UCH-1 (cell line): ENCODE results near the genes CREB5, CPVL and SCRN1.

DNA sequence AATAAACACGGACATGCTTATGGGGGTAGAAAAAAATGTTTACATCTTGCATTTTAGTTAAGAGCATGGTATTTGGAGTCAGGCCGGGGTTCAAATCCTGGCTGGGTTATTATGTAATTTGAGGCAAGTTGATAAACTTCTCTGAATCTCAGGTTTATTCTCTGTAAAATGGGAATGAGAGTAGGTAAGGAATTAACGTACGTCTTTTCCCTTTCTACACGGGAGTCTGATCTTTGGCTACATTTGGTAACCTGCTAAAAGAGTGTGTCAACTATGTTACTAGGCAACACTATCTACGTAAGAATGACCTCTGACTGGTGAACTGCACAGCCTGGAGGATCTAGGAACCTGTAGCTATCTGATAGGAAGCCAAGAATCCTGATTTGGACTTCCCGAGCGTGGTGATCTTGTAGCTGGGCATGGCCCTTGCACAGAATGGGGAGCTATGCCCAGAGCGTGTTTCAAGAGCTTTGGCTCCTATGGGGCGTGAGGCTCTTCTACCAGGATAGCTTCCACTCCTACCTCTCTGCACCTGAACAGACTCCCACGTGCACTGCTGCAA lies 157.4 kb downstream of the TAX1BP1 start:
- RRBS, result no CpG with 5 or more reads among the region's 11 CpGs

GRCh38 chr7:28044187-28044851 lies 136.3 kb downstream of the JAZF1 start:
- RRBS, result no CpG with 5 or more reads among the region's 2 CpGs

DNA sequence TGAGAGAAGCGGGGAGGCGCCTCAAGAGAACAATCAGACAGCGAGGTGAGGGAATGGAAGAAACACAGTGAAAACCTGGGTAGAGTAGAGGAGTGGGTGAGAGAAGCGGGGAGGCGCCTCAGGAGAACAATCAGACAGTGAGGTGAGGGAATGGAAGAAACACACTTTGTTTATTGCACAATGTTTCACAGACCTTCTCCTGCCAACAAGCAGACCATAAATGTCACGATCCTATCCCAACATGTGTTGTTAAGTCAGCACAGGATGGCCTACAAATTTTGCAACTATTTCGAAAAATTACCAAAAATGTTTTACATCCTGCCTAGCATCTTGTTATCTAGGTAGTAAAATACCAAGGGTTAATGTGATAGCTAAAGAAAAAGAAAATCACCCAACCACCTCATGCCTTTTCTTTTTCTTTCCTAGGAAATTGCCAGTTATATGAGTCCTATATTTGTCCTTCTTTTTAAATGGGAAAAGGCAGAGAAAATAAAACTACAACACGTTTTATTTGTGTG lies 115.2 kb downstream of the JAZF1 start:
- RRBS, result no CpG with 5 or more reads among the region's 8 CpGs

DNA sequence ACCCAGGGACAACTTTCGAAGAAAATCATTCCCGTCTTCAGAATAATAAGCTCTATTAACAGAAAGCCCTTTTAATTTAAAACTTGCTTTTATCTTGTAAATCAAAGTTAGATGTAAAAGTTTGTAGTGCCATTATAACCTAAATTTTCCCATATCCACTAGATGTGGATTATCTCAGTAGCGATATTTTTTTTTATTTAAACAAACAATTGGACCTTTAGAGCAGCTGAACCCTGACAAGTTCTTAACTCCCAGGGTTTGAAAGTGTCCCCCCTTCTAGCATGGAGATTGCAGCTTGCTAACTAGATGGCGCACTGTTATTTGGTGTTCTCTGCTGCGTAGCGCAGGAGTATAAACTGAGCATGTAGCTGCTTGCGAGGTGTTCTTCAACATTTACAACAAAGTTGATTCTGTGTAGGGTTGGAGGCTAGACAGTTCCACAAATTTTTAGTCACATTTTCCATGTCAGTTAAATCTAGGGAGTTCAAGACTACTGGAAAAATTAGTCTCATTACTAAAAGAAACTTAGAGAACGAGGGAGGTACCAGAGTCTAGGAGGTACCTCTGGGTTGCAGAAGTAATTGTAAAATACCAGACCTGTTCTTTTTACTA lies at the start of gene CREB5:
Gene CREB5, plus strand, starts transcription at position 382 of the 612 bp plus-strand sequence.
- RRBS, result no CpG with 5 or more reads among the region's 8 CpGs

DNA sequence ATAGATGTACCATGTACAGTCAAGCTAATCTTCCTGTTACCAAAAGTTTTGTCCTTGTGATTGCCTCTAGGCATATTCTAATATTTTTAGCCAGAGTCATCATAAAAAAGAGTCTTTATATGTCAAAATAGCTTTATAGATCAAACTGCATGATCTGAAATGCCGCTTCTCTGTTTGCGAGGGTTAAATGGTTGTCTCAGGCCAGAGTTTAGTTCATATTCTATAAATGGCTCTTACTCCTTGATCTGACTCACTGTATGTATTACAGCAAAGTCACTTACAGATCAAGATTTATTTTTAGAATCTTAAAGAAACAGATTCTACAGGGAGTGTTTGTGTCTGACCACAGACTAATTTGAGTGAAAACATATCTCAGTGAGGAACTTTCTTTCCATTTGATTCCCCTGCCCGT lies 211.0 kb downstream of the CREB5 start:
- RRBS, result no CpG with 5 or more reads among the region's 3 CpGs

DNA sequence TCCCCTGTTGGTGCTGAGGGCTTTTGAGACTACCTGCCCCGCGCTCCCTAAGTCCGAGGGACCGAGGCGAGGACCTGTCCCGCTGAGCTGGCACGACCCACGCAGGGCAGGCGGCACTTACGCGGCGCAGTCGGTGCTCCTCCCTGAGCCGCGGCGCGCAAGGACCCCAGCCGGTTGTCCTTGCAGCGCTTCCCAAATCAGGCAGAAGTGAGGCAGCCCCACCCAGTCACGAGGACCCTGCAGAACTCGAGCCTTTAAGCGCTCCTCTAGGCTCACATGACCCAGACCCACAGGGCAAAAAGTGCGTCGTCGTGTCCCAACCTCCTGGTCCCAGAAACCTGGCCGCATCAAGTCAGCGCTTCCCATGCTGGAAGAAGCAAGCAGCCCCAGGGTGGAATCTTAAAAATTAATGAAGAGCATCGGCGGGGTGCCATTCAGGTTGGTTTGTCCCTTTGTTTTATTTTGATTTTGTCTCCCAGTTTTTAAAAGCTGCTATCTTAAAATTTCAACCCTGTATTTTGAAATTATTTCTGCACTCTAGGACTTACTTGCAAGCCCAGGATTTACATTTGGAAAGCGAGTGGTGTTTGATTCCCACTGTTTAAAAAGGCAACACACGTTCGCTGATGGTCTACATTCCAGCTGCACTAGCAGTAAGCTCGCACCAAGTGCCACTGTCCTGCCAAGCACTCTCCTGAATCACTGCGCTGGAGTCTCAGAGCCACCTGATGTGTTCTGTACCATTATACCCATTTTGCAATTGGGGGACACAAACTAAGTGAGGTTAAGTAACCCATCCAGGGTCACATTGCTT lies at the start of gene CPVL:
Gene CPVL, minus strand, starts transcription at position 230 of the 814 bp plus-strand sequence.
- RRBS, result no CpG with 5 or more reads among the region's 34 CpGs

DNA sequence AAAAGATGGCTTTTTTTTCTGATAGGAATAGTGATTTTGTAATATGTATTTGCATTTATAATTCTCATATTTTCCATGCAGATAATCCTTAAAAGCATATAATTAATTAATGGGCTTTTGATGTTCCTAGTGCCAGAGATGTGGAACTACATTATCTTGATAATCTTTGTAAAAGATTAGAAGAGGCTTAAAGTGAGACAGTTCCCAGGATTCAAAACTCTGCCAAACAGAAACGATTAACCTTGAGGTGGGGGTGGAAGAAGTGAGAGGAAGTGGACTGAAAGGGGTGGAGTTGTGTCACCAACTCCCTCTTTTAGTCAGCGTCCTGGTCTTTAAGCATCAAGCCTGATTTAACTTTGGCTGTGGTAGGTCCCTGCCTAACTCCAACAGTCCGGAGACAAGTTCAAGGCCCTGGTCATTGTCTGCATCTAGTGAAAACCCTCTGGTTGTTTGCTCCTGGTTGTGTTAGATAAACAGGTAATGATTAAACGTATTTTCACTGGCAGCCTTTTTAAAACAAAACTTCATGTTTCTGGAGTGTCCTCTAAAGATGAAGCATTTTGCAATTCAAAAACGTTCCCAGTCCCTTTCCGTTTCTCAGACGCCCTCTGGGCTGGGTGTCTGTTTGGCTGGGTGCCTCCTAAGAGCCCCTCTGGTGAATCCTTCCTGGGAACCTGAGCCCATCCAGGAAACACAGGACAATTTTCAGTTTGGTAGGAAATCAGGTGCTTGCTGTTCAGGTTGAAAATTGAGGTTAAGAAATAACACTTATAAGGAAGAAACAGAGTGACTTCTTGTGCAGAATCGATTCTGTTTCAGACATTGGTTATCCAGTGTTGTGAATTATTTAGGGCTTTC lies 76.5 kb downstream of the CHN2 start:
- RRBS, result no CpG with 5 or more reads among the region's 8 CpGs

- RRBS, result no CpG with 5 or more reads among the region's 8 CpGs
These were observed 79.5 kb downstream of the CHN2 start for GRCh38 chr7:29274018-29274592.

GRCh38 chr7:29480840-29481430 lies 82.7 kb upstream of the PRR15 start:
- RRBS, result no CpG with 5 or more reads among the region's 6 CpGs

DNA sequence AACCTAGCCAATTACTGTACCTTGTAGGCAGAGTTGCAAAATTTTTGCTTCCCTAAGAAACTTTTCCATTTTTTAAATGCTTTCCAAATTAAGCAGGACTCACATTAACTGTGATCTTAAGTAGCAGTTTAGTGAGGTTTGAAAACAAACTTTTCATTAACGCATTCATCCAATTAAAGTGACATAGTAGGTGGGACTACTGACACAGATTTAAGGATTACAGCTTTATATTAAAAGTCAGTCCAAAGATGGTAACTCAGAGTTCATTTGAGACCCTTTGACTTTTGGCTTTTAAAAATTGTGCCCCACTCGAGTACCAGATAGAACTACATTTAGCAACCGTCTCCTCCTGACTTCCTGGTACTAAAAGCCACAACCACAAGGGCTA lies 120.4 kb downstream of the PRR15 start:
- RRBS, result no CpG with 5 or more reads among the region's 3 CpGs

DNA sequence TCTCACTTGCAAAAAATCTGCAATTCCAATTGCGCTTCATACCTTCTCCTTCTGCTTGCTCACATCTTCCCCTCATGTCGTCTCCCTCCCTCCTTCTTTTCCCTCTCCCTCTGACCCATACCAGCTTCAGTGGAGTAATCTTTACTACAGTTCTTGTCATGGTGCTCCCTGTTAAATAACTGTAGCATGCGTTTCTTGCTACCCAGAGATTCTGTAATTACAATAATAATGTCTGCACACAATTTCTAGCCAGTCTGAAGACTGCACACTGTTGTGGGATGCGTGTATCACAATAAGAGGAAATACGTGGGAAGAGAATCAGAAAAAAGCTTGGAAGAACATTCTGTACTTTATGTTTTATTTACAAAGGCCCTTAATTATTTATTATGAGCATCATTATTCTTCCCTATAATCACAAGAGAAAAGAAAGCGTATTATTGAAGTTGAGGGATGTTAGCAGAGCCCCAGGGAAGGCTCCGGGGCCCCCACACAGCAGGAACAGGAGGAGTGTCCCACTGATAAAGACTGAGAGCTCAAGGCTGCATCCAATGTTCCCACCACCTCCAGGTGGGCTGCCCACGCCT lies 36.2 kb upstream of the WIPF3 start:
- RRBS, result no CpG with 5 or more reads among the region's 8 CpGs

DNA sequence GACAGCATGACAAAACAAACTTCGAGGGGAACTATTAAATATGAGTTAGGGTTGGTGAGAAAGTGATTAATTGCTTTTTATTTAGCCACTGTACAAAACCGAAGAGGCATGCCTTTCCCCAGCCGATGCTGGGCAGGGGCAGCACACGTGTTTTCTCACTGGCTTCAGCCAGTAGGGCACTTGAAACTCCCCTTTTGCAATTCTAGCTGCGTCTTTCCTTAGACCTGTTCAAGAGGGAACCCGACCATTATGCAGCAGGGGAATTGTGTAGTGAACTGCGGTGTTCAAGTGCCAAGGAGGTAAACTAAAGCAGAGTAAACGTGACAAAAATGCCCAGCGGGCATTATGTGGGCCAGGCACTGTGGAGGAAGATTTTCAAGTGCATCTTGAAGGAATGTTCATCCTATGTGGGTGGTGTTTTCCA lies 3.2 kb downstream of the WIPF3 start:
- RRBS, result no CpG with 5 or more reads among the region's 9 CpGs

GRCh38 chr7:29989583-29990347 lies at the start of gene SCRN1:
Gene SCRN1 (minus strand): TSS chr7:29989801.
- RRBS, result 21% methylated on average over 32 of the region's 69 CpGs

- RRBS, result no CpG with 5 or more reads among the region's 6 CpGs
These were observed 51.3 kb downstream of the PLEKHA8 start for GRCh38 chr7:30079186-30080204.

DNA sequence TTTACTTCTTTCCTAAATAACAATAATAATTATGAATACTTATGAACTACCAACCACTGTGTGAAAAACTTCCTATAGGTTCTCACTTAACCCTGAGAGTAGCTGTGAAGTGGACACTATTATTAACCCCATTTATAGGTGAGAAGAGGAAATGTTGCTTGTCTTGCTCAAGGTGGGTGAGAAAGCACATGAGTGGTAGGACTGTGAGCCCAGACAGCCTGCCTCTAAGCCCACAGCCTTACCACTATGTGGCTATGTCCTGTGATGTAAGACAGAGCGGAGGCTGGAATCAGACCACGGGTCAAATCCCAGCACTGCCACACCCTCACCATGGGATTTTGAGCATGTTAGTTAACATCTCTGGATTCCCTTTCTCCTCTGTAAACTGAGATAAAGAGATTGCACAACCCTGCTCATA lies 41.6 kb upstream of the MTURN start:
- RRBS, result no CpG with 5 or more reads among the region's 2 CpGs

DNA sequence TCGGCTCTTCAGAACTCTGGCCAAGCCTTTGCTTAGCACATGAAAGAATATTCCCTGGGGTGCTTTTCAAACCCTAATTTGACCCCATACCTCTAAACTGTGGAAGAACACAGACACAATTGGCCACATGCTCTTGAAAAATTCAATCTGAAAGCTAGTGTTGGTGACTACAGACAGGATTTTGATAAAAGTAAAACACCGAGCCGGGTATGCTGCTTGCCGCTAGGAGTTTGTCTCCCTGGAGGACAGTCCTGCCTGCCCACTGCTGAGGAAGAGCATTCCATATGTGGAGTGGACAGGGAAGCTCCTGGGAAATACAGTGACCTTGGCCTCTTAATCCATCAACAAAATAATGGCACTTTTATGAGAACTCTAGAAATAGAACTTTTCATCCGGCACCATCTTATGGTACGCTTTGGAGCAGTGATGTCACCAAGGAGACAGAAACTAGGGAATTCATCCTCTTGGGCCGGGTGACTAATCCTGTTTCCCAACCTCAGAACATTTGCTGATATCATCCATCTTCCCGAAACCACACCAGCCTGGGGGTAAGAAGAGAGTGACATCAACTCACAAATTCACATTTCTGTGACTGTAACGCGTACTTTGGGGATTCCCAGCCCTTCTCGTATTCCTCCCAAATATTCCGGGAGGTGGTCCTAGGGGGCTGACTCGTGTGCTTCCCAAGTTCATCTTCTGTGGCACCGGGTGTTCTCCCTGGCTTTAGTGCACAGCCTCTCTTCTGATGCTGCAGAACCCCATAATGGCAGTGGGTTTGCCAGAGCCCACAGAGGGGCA lies 34.3 kb downstream of the MTURN start:
- RRBS, result 92% methylated on average over 6 of the region's 14 CpGs

- RRBS, result no CpG with 5 or more reads among the region's 4 CpGs
These were observed 21.2 kb upstream of the ZNRF2 start for GRCh38 chr7:30263055-30263710.

DNA sequence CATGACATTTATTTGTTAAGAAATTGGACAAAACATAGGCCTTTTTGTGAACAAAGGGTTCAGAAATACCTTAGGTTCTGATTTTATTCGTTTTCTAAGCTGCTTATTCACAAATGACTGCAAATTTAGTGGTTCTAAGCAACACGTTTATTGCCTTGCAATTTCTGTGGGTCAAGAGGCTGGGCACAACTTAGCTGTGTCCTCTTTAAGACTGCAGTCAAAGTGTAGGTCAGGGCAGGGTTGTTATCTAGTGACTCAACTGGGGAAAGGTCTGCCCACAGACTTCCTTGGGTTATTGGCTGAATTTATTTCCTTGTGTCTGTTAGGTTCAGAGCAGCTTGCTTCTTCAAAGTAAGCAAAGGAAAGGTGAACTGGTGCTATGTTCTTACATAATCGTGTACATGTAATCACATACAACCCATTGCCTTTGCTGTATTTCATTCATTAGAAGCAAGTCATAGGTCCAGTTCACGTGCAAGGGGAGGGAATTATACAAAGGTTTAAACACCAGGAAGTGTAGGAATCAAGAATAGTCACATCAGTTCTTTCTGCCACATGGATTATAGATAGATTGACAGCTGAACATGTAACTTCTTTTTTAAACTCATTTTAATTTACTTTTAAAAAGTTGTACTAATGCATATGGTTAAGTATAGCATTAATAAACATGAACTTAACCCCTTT lies 5.9 kb downstream of the ZNRF2 start:
- RRBS, result no CpG with 5 or more reads among the region's 4 CpGs